Progenitor cell of endocrine pancreas (in vitro differentiated cells): ENCODE measurements around a stretch of chr10.

GRCh38 chr10:76251774-76252452 lies 820.5 kb downstream of the LRMDA start:
- PRO-cap = no peak

DNA sequence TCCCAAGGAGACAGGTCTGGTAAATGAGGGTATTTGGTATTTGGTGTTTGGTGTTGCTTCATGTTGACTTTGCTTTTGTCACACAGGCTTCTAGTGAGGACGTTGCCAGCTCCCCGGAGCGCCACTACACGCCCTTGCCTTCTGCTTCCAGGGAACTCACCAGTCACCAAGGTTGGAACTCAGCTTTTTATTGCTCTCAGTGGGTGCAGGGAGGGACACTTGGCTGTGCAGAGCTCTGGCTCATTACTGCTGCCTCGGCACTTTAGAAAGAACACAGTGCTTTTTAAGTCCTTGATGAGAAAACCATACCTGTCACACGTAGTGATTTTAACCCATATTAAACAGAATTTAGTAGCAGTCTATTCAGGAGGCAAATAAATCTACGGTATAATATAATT lies 892.9 kb downstream of the LRMDA start:
- PRO-cap = no peak

DNA sequence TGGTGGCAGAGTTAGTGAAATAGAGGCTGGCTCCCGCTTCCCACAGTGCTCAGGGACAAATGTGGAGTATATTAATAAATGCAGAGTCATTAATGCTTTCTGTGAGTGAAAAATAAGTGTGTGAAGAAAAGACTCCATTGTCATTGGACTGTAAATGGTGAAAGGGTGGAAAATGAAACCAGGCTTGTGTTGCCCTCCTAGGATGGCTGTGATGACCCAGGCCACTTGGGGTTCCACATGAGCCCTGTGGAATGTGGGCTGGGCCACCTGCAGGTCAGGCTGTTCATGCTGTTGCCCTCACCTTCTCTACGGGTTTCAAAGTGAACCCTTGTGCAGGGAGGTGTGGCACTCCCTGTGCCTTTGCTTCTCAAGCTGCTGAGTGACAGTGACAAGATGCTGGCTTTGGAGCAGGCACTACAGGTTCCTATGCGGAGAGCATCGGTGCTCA lies 1004.8 kb downstream of the LRMDA start:
- PRO-cap = no peak

DNA sequence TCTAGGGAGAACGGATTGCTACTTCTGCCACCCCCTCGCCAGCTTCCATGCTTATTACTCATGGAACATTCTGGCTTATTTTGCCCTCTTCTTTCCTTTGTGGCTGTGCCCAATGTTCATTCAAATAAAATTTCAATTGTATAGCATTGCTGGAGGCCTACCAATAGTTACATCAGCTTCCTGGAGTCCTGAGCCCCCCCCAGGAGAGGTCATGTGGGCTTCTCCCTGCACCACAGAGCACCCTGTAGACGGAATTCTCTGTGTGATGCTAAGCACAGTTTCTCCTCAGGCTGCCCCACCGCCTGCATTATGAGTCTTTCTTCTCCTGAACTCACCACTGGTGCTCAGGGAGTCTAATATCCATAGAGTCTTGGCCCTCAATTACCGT lies 1093.9 kb downstream of the KCNMA1 start:
- PRO-cap = no peak

DNA sequence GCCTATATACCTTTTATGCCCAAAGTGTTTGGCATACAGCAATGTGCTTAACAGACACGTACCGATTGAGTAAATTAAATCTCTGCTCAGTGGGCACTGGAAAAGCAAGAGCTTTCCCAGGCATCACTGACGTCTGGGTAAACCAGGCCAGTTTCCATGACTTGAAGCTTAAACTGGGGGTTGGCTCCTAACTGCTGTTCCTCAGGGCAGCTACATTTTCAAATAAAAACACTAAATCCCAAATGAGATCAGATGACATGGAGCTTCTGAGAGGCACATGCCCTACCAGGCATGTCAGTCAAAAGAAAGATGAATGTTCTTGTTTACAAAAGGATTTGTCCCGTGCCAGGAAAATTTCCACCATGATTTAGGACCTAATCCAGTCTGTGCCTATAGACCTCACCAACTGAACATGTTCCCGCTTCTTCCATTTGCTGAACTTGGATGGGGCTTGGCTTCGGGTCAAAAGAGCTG lies 220.3 kb downstream of the KCNMA1 start:
- PRO-cap = no peak

GRCh38 chr10:77469841-77470463 lies 167.7 kb downstream of the KCNMA1 start:
- PRO-cap = no peak

- PRO-cap = no peak
Observed at GRCh38 chr10:77553950-77554459, 83.6 kb downstream of the KCNMA1 start.

DNA sequence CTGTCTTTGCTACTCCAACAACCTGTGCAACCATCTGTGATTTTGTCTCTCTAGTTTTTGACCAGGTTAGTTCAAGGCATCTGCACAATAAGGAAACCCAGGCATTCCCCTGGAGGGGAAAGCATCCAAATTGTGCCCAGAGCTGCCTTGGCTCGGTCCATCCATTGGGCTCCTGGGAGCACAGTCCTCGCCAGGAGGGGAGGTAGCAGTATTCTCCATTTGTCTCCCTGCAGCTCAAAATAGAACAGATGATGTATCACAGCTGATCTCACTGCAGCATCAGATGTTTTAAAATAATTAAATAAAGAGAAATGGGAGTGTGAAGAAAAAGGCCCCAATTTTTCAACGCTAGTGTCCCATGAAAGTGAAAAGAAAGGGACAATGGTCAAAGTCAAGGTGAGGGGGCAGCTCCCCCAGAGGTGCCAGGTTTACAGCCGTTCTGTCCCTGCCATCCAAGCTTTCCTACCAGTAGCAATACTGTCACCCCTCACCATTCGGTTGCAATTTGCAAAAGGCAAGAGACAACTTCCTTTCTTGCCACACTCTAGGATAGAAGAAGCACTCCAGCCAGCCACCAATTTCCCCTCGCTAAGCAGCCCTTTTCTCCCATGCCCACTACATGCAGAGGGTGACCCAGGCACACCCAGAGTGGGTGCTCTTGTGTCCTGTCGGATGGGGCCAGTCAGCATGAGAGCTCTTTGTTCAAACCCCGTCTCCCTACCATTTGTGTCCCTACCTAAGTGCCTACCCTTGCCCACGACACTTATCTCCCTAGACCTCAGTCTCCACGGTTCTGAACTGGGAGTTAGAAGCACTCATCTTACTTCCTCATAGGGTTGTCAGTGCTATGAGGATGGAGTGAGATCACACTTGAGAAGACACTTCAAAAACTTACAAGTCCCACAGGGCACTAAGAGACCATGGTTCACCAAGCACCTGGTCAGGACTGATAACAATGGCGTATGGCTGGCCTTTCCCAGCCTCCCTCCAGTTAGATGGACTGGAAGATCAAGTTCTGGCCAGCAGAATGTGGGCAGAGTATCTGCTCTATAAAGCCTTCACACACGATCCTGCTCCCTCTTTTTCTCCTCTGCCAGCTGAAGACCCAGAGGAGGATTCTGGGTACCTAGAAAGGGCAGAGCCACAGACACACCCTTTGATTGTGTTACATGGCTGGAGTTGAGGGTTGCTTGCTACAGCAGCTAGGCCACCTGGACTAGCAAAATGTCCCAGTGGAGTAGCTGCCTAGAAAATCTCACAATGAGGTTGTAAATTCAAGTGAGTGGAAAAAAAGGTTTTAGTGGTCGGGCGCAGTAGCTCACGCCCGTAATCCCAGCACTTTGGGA lies 43.4 kb downstream of the KCNMA1 start:
- PRO-cap = no peak

DNA sequence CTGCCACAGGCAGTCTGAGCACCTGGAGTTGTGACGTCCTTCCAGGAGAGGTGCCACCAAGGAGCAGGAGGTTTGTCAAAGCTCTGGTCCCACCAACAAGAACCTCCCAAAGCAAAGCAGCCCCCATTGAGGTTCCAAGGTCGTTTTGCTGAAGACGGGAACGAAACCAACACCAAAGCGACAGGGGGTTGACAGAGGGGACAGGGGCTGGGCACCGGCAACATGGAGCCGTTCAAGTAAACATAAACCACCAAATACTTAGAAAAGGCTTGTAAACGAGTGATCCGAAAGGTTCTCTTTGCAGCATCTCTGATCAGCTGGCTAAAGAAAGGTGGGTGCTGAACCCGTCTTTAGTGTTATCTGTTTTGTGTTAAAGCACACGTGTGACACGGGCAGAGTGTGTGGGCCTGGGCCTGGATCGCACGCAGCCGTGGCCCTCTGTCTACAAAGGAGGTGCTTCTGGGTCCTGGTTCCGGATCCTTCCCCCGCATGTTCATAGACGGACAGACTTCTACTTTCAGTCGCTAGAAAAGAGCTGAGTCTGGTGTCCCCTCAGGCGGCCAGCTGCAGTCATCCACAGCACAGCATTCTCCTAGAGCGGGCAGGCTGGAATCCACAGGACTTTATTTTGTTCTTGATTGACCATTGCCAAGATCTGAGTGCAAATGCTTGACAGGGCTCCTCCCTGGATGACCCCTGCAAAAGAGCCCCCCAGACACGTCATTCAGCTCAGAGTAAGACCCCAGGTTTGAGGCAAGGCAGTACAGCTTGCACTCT lies 134.5 kb downstream of the DLG5 start:
- PRO-cap = no peak

GRCh38 chr10:77806679-77807183 lies 119.8 kb downstream of the DLG5 start:
- PRO-cap = no peak

GRCh38 chr10:77833686-77834208 lies 92.8 kb downstream of the DLG5 start:
- PRO-cap = no peak

GRCh38 chr10:77841668-77842582 lies 84.6 kb downstream of the DLG5 start:
- PRO-cap = no peak

GRCh38 chr10:77846666-77847497 lies 79.7 kb downstream of the DLG5 start:
- PRO-cap = unidirectional peak, plus-strand start at chr10:77846901

GRCh38 chr10:77909261-77909771 lies 17.2 kb downstream of the DLG5 start:
- PRO-cap = no peak

DNA sequence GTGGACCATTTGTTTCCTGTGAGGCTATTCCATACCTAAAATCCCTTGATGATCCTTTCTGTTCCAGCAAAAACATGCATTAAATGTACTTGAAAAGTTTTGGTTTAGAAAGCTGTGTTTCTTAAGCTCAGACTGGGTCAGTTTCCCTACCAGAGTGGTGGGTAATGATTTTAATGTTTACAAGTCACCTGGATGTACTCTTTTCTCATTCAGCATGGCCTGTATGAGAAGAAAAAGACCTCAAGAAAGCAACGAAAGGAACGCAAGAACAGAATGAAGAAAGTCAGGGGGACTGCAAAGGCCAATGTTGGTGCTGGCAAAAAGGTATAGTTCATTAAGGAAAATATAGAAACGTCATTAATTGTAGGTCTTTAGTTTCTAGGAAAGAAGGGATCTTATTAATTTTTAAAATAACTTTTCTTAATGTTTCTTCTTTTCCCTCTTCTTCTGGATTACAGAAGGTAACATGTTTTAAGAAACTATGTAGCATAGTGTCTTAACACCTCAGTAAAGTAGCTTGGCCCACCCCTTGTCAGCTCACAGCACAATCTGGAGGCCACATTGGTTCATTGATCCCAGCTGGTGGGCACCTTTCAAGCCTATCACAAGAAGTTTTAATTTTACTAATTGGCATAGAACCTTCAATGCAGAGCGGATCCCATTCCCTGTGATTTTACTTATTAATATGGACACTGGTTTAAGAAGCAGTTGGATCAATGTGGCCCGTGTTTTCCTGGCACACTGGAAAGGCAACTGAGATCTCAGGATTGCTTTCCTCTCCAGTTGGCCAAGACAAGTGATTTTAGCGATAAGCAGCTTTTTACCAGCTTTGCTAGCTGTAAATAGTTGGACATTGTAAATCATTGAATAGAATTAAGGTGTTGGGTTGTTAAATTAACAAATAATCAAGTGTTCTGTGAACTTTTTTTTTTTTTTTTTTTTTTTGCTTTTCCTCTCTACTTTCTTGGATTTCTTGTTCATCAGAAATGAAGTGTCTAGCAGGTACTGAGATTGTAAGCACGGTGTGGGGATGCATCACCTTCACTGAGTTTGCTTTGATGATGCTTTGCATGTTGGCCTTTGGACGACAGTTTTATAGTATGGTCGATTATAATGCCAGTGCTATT lies 3.7 kb downstream of the RPS24 start:
- PRO-cap = no peak

GRCh38 chr10:78518542-78518919 lies 484.9 kb downstream of the RPS24 start:
- PRO-cap = no peak

- PRO-cap = no peak
Observed at GRCh38 chr10:78543459-78544325, 510.0 kb downstream of the RPS24 start.

DNA sequence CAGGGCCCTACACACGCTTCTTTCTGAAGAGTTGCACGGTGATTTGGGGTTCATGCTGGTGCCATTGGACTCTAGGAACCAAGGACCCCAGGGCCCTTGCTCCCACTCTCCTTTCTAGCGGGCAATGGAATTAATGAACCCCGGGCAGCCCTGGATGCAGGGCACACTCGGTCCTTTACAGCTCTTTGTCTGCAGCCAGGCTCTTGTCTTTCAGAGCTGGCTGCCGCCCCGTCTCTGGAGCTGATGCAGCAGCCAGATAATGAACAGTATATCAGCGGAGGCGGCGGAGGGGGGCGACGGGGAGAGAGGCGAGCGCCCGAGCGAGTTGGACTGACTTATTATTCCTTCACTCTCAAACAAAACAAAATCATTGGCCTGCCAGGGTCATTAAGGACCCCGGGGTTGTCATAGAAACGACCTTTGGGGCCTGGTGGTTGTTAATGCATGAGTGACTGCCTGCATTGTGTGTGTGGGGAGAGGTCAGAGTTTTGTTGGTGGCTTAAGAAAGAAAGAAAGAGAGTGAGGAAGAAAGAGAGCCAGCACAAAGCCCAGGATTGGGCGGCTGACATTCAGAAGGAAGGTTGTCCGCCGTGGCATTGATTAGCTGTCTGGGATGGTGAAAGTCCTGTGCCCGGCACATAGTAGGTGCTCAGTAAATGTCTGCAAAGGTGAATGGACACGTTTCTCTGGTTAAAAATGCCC lies 411.9 kb upstream of the ZMIZ1 start:
- PRO-cap = bidirectional peak, plus-strand start at position 515 of the sequence, minus-strand start at position 236 of the sequence

DNA sequence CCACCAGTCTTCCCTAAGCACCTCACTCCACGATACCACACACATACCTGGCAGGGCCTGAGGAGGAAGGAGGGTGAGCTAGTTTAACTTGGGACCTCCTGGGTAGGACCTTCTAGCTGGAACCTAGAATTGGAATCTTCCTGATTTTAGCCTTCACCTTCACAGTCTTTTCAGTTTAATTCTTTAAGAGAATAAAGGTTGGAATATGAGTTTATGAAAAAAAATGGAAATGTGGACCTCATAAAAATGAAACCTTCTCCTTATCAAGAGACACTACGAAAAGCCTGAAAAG lies 374.8 kb upstream of the ZMIZ1 start:
- PRO-cap = no peak

DNA sequence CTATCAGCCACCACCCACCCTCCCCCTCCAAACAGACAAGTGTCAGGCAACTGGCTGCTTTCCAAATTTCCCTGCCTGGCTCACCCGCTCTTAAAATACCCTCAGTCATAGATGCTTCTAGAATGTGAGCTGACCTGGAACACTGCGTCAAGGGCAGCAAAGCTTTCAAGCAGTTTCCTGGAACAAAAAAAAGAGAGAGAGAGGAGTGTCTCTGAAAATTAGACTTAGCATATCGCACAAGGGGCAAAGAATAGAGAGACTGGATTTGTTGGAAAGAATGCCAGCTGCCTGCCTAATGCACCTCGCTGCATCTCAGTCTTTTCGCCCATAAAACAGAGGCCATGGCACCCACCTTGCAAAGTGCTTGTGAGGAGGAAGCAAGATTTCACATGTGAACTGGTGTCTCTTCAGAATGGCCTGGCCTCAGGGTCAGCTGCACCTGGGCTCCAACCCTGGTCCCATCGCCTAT lies 340.9 kb upstream of the ZMIZ1 start:
- PRO-cap = no peak